ENCODE results near the genes LBX1, ELOVL3 and MFSD13A.

- RRBS, 2 experiments = no CpG with 5 or more reads among the region's 36 CpGs
These were observed 9.7 kb upstream of the TLX1 start for GRCh38 chr10:101121328-101121910.

- RRBS, 2 experiments = 42 to 54% methylated on average over 6 to 13 of the region's 26 CpGs
These were observed 7.6 kb upstream of the TLX1 start for GRCh38 chr10:101123538-101123869.

DNA sequence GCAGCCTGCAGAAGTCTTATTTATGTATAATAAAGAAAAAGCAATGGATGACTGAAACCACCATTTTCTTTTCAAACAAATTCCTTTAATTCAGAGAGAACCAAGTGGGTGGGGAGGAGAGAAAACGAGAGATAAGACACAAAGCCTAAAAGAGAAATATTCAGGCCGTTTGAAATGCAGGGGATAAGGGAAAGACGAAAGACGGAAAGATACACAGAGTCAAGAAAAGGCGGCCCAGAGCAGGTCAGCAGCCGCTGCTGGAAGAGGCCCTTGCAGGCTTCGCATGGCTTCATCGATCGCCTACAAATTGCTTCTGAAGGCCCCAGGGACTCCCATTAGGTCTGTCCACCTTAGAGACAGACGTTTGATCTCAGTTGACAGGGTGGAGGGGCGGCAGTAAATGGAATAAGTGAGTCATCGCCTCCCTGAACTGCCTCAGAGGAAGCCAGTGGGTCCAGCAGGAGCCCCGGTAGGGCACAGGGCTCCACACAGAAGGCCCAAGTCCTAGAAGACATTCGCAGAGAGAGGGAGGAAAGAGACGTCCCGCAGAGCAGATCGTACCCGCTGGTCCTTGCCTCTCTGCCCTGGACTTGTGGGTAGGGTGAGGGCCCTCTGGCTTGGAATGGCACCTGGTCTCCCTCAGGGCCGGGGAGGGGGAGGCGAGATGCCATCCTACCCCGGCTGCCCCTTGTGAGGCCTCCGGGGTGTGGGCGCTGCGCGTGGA lies 4.8 kb downstream of the TLX1 start:
- RRBS, 2 experiments = no CpG with 5 or more reads among the region's 25 CpGs

DNA sequence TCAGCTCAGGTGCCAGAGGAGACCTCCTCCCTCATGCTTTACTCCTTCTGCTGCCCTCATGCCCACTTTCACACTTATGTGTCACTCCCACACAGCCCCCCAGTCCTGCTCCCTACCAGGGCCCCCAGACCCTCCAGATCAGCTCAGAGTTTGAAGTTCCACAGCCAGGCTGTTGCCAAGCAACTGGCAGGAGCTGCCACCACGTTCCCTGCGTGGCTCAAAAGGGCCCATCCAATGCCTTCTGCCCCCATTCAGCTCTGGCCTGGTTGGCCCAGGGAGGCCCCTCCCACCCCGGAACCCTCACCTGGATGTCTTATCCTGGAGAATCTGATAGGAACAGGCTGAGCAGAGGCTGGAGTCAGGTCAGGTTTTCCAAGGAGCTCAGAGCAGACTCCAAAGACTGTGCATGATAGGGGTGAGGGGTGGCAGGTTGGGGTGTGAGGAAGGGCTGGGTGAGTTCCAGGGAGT lies 10.1 kb downstream of the TLX1 start:
- RRBS, 2 experiments = no CpG with 5 or more reads among the region's 3 CpGs

DNA sequence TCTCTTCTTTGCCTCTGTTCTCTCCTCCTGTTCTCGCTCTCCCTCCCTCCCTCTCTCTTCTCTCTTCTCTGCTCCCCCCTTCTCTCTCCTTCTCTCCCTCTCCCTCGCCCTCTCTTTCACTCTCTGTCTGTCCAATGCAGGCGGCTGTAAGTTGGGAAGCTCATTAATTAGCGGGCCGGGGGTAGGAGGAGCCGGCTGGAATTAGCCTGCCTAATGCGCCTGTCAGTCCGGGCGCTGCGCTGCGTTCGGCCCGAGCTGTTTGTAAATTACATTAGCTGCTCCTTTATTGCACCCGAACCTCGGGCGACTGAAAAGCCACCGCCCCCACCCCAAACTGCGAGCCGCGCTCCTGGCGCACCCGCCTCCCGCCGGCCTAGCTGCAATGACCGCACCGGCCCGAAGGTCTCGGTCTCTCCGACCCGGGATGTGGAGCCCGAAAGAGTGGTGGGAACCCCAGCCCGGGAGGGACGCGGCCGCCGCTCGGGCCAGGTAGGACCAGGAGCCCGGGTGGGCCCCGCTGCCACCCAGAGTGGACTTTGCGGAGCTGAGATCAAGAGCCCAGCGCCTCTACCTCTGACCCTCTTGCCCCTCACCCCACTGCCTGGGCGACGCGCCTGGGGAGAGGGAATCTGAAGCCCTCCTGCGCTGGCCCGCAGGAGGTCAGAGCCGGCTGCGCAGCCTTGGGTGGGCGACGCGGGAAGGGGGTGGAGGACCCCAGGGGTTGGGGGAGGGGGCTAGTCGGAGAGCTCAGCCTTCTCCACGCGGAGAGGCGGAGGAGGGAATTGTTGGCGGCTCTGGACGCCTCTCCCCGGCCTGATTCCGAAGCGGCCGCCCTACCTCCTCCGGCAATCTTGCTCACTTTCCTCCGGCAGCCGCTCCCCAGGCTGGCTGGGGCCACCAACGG lies at the start of gene LBX1:
Gene LBX1, minus strand, starts transcription at position 138 of the 904 bp plus-strand sequence.
- RRBS, 2 experiments = 12 to 22% methylated on average over 10 to 13 of the region's 65 CpGs

DNA sequence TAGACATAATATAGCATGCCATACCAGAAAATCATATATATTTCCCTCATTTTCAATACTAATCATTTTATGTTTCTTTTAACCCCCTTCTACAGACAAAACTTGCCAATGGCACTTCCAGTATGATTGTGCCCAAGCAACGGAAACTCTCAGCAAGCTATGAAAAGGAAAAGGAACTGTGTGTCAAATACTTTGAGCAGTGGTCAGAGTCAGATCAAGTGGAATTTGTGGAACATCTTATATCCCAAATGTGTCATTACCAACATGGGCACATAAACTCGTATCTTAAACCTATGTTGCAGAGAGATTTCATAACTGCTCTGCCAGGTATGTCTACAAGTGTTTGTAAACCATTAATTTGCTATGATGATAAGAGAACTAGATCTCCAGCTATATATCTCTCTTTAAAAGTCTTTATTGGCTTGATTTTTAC lies 66.5 kb downstream of the POLL start:
- RRBS, 2 experiments = no CpG with 5 or more reads among the region's 2 CpGs

DNA sequence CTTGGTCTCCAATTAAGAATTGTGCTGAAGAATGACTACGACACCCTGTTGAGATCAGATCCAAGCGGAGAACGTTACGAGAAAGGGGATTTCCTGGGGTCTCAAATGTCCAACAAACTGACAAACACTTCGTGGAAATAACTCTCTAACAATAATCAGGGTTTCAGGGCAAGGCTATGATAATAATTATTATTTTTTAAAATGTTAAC lies 10.6 kb upstream of the NPM3 start:
- RRBS, 2 experiments = no CpG with 5 or more reads among the region's 5 CpGs

DNA sequence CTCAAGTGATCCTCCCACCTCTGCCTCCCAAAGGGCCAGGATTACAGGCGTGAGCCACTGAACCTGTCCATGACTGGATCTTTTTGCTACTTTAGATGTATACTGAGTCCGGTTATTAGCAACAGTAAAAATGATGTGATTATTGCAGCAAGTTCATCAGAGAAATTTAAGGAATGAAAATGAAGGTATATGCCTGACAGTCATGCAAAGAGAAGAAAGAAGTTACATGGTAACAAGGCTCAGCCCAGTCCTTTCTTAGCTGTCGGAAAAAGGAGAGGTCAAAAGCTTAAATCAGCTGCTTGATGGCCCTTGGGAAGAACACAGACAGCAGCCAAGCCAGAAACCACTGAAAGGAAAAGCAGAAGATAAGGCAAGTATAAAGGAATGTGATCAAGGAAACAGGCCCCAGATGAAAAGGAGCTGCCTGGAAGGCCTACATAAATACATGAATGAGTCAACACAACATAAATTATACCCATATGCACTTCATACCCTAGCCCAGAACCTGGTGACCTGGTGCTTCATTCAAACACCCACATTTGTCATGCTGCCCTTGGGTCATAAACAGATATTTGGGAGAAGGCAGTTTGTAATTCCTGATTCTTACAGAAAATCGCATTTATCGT lies 94.6 kb upstream of the KCNIP2 start:
- RRBS, 2 experiments = no CpG with 5 or more reads among the region's 5 CpGs

GRCh38 chr10:101968888-101969603 lies 86.9 kb downstream of the ARMH3 start:
- RRBS, 2 experiments = no CpG with 5 or more reads among the region's 3 CpGs

- RRBS, 2 experiments = no CpG with 5 or more reads among the region's 12 CpGs
These were observed 9.4 kb downstream of the LDB1 start for GRCh38 chr10:102110623-102111326.

- RRBS, 2 experiments = no CpG with 5 or more reads among the region's 13 CpGs
These were observed 909 bp upstream of the LDB1 start for GRCh38 chr10:102121005-102121548.

DNA sequence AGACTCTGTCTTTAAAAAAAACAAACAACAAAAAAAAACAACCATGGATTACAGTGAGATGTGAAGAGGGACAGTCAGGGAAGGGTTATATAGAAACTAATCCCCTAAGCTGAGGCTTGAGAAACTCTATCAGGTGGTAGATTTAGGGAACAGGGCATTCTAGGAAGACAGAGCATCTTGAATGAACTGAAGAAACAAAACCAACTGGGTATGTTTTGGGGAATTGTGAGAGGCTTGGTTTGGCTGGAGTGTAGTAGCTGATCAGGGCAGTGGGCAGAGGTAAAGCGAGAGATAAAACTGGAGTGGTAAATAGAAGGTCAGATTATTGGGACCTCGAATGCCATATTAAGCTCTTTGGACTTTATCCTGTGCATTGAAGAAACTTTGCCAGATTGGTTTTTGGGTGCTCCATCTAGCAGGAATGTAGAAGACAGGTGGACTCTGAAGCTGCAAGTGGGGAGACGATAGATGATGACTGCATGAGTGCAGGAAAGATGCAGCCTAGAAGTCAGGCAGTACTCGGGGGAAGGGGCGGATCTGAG lies 6.3 kb upstream of the NOLC1 start:
- RRBS, 2 experiments = no CpG with 5 or more reads among the region's 5 CpGs

GRCh38 chr10:102225946-102226612 lies at the start of gene ELOVL3:
Gene ELOVL3 (plus strand): TSS chr10:102226299.
- RRBS, 2 experiments = 24 to 31% methylated on average over 11 of the region's 45 CpGs

DNA sequence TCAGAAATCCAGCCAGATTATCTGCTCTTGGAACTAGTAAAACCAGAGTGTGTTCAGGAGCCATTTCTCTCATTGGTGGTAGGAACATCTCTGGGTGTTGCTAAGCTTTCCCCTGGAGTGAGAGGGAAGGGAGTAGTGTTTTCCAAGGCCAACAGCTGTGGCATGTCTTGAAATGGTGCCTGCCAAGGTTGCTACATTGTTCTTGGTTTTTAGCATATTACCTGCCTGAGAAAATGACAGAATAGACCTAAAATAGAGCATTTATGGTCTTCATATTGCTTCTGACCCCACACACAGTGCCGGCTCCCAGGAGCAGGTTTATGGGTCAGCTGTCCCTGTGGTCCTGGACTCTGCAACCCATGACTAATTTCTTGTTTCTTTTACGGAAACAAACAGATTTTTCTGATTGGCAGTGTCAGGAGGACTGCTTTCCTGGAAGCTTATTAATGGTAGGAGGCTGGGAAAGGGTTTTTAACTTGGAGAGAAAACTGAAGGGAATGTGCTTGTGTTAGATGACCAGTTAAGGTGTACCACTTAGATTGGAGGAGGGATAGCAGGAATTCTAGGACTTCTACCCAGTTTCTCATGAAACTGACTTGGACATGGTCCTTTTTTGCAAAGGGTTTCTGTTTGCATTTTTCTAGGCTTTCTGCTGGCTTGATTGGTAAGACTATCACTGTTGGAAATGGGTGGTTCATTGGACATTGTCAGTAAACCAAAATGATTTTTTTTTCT lies 17.7 kb downstream of the GBF1 start:
- RRBS, 2 experiments = no CpG with 5 or more reads among the region's 2 CpGs

GRCh38 chr10:102394624-102394872 lies 957 bp upstream of the NFKB2 start:
- RRBS, 2 experiments = 2 to 7% methylated on average over 4 of the region's 25 CpGs

DNA sequence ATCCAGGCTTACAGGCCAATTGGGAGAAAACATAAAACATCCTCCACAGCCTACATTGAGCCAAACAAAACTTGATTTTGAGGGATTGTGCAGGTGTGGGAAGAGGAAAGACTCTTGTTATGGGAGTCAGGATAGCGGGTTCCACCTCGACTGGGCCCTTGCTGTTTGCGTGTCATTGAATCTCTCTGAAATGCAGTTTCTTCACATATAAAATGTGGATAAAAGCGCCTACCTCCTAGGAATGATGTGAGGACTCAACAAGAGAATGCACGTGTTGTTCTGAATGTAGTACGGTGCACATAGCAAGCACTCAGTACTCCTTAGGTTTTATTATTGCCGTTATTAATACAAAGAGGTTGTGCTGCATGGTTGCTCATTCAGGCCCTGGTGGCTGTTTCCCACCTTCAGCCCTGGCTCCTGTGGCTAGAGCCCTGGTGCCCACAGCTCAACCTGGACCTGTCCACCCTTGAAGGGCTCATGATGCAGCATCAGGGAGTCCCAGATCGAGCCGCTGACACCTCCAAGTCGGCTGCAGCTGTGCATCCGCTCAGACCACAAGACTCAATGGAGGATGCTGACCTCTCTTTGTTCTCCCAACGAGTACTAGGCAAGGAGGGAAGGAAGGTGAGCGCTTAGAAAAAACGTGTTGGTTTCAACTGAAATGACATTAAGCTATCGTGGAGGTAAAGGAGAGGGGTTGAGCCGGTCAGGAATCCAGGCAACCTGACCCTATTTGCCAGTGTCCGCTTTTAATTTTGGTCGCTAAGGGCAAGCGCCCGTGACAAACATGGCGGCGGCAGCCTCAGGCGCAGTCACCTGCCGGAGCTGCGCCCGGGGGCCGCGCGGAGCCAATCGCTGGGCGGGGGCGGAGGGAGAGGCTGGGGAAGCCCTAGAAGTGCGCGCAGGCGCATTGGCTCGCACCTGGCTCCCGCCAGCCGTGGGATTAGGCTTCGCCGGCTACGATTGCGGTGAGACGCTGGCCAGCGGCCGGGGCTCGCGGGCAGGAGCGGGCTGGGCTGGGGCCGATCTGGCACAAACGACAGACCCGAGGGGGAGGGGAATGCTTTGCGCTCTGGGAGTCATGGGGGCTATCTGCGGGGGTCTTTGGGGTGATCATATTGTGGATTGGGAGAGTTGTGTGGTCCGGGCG lies at the start of gene MFSD13A:
Gene MFSD13A, plus strand, starts transcription at position 913 of the 1,150 bp plus-strand sequence.
- RRBS, 2 experiments = 4 to 6% methylated on average over 2 to 18 of the region's 55 CpGs

DNA sequence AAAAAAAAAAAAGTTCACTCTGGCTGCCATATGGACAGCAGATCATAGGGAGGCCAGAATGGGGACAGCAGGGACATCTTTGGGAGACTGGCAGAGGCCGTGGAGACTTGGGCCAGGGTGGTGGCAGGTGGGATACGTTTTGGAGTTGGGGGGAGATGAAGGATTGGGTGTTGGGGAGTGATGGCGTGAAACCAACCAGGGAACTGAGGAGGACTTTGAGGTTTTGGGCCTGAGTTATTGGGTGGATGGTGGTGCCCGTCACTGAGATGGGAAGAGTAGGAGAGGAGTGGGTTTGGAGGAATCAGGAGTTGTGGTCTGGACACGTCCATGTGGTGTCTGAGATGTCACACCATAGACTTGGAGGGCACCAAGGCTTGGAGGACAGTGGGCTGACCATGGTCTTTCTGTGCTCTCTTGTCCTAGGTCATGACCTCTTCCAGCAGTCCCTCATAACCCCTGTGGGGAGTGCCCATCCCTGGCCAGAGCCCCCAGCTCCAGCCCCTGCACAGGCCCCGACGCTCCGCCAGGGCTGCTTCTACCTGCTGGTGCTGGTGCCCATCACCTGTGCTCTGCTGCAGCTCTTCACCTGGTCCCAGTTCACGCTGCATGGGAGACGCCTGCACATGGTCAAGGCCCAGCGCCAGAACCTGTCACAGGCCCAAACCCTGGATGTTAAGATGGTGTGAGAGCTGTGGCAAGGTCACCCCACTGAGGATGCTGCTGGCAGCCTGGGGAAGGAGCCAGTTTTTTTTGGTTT lies 14.3 kb downstream of the MFSD13A start:
- RRBS, 2 experiments = no CpG with 5 or more reads among the region's 11 CpGs

- RRBS, 2 experiments = no CpG with 5 or more reads among the region's 4 CpGs
These were observed 64.2 kb upstream of the TRIM8 start for GRCh38 chr10:102580101-102580507.

DNA sequence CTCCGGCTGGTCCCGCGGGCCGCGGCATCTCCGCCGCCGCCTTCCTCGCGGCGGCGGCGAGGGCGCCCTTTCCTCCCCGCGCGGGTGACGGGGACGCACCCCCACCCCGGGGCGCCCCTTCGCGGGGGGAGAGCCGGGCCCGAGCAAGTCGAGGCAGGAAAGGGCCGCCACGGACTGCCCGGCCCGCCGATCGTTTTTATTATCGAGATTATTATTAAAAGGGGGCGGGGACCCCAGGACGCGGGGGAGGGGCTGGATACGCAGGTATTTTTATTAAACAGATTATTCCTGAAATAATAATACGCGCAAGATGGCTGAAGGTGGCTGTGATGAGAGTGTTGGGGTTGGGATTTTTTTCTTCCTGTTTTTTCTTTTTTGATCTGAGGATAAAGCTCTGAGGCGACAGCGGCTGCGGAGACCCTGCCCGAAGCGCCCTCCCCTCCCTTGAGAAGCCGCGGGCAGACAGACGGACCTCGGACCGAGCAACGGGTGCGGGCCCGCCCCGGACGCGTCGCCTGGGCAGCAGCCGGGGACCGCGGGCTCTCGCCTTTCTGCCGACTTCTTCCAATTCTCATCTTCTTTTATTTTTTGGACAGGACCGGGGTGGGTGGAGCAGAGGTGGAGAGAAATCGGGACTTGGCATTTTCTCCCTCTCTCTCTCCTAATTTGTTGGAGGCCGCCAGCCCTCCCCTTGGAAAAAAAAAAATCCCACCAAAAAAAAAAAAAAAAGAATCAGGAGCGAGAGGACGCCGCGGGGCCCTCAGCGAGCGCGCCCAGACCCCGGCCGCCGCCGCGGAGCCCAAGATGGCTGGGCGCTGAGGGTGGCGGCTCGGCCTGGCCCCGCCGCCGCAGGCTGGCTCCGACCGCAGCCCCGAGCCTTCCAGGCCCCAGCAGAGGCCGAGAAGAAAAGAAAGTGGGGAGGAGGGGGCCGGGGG lies 1.4 kb upstream of the TRIM8 start:
- RRBS, 2 experiments = 2 to 4% methylated on average over 26 of the region's 87 CpGs

Measured in Panc1 (cell line).